Peripheral blood mononuclear cell (primary cell): Measurements from ENCODE around the genes WNT4, EPHB2 and TCEA3.

- PRO-cap, 8 experiments: no peak in any of the 8 experiments
Observed at GRCh38 chr1:21704230-21704641, 35.1 kb upstream of the RAP1GAP start.

DNA sequence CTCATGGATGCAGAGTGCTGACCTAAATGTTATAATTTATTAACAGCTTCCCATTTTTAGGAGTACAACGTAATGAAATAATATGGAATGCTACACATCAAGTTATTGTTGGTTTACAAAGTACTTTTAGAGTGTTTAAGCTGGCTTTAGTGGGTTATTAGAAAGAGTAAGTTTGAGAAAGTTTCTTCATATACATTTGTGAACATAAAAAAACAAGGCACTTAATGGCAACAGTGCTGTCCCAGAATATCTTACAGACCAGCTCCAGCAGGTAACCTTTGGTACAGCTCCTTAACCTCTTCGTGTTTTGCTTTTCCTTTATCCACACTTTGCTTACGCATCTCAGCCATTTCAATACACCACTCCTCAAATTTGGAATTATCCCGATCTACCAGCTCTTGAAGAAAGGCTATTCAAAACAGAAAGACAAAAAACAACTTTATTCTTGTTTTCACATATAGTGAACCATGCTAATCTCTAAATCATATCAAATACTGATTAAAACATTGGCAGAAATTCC lies 54.6 kb downstream of the USP48 start:
- PRO-cap, 8 experiments: no peak in any of the 8 experiments

DNA sequence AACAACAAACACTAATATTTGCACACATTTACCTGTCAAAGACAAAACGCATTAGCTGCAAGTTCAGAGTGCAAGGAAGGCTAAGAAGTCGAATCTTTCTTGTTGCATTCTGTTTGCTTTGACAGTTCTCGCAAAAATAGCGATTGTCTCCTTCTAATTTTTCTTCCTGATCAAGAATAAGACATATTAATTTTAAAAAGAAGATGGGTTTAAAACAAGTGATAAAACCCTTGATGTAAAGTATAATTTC lies 34.9 kb downstream of the USP48 start:
- PRO-cap, 8 experiments: no peak in any of the 8 experiments

DNA sequence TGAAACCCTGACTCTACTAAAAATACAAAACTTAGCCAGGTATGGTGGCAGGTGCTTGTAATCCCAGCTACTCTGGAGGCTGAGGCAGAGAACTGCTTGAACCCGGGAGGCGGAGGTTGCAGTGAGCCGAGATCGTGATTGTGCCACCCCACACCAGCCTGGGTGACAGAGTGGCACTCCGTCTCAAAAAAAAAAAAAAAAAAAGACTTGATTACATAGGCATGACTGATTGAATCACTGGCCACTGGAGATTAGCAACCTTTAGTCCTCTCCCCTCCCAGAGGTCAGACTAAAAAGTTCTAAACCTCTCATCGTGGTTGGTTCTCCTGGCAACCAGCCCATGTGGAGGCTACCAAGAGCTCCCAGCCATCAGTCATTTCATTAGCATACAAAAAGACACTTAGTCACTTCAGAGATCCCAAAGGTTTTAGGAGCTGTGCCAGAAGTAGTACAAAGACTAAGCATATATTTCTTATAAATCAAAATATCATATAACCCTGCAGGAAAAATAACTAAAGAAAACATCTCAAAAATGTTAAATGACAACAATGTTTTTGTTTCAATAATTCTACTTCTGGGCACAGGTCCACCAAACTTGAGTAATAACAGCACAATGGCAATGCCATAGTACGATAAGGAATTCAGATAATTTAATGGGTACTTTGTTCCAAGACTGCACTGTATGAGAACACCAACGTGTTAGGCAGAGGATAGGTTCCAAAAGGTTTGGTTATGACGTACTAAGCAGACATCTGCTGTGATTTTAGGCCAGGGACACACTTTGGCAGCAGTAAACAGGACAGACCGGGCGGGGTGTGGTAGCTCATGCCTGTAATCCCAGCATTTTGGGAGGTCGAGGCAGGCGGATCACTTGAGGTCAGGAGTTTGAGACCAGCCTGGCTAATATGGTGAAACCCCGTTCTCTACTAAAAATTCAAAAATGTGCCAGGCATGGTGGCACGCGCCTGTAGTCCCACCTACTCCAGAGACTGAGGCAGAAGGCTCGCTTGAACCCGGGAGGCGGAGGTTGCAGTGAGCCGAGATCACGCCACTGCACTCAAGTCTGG lies 18.1 kb downstream of the USP48 start:
- PRO-cap, 8 experiments: peak in 1 of 8 experiments; most common minus-strand start position 172 of the sequence (in 1)

DNA sequence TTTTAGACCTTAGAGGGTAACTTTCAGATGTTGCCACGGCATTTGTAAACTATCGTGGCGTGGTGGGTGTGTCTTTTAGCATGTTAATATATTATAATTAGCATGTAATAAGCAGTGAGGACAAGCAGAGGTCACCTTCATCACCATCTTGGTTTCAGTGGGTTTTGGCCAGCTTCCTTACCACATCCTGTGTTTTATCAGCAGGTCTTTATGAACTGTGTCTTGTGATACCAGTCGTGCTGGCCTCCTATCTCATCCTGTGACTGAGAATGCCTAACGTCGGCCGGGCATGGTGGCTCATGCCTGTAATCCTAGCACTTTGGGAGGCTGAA lies 8.7 kb upstream of the USP48 start:
- PRO-cap, 8 experiments: peak in 2 of 8 experiments; most common plus-strand start position 255 of the sequence (in 2)

- PRO-cap, 8 experiments: no peak in any of the 8 experiments
Observed at GRCh38 chr1:21836682-21837116, 24.6 kb downstream of the LDLRAD2 start.

- PRO-cap, 8 experiments: no peak in any of the 8 experiments
Observed at GRCh38 chr1:21884629-21885788, 52.1 kb downstream of the HSPG2 start.

- PRO-cap, 8 experiments: no peak in any of the 8 experiments
Observed at GRCh38 chr1:21895978-21896375, 41.1 kb downstream of the HSPG2 start.

DNA sequence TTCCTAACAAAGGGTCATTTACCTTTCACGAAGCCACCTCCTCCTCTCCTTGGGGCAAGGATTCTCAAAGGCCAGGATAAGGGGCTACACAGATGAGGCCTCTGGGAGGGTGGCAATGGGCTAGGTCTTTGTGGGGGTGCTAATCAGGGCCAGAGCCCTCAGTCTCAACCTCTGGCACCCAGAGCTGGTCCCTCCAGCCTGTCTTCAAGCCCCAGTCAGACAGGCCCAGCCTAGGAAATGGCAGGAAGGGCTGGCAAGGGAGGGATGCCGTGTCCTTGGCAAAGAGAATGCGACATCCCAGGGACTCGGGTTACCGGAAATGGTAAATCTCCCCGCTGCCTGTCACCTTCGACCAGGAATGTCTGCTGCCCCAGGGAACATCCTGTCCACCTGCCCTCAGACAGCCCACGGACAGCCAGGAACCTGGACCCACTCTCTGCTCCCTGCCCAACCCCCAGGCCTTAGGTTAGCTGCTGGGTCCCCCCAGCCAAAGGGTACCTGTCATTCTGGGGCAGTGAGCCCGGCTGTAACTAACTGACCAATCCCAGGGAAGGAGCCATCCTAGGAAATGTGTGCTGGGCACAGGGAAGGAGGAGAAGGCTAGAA lies 23.9 kb downstream of the HSPG2 start:
- PRO-cap, 8 experiments: no peak in any of the 8 experiments

GRCh38 chr1:21929434-21930499 lies 7.3 kb downstream of the HSPG2 start:
- PRO-cap, 8 experiments: no peak in any of the 8 experiments

GRCh38 chr1:21931014-21931595 lies 6.0 kb downstream of the HSPG2 start:
- PRO-cap, 8 experiments: no peak in any of the 8 experiments

- PRO-cap, 8 experiments: no peak in any of the 8 experiments
Observed at GRCh38 chr1:21939497-21940309, 2.6 kb upstream of the HSPG2 start.

- PRO-cap, 8 experiments: no peak in any of the 8 experiments
Observed at GRCh38 chr1:22143028-22143753, at the start of gene WNT4. Gene WNT4, minus strand, starts transcription at chr1:22143097.

DNA sequence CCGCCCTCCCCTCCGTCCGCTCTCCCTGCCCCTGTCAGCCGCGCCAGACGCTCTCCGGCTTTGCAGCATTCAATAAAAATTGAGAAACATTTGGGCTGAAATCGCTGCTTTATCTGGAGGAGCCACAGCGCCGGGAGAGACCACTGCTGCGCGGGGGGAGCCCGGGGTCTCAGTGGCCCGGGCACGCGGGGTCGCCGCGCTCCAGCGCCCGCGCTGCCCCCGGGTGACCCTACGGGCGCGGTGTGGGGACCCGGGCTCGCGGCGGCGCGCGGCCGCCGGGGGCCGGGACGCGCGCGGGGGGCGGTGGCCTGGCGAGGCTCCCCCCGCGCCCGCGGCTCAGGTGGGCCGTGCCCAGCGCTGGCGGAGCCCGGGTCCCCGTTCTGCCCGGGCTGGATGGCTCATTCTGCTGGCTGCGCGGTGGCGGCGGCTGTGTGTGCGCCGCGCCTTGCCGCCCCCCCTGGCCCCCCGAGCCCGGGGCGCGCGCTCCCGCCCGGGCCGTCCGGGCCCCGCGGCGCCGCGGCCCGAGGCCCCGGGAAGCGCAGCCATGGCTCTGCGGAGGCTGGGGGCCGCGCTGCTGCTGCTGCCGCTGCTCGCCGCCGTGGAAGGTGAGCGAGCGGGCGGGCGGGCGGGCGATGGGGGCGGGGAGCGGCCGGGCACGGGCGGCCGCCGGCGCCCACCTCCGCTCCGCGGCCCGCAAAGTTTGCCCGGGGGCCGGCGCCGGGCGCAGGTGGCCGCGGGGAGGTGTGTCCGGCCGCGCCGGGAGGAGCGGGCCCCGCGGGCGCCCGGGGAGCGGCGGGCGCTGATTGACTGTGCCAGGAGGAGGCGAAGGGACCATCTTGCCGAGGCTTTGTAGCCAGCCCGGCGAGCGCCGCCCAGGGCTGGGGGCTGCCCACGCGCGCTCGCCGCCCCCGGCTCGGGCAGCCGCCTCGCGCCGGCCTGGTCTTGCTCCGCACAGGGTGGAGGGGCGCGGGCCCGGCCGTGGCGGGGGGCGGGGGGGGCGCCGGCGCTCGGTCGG lies at the start of gene EPHB2:
TSS of gene EPHB2 (plus strand) at position 401 of the 1,015 bp plus-strand sequence.
- PRO-cap, 8 experiments: peak in 7 of 8 experiments; most common plus-strand start position 401 of the sequence (in 7); most common minus-strand start position 84 of the sequence (in 1)

- PRO-cap, 8 experiments: no peak in any of the 8 experiments
Observed at GRCh38 chr1:22828808-22829435, 118.3 kb downstream of the EPHB2 start.

GRCh38 chr1:23319089-23320247 lies 24.6 kb downstream of the HNRNPR start:
- PRO-cap, 8 experiments: no peak in any of the 8 experiments

DNA sequence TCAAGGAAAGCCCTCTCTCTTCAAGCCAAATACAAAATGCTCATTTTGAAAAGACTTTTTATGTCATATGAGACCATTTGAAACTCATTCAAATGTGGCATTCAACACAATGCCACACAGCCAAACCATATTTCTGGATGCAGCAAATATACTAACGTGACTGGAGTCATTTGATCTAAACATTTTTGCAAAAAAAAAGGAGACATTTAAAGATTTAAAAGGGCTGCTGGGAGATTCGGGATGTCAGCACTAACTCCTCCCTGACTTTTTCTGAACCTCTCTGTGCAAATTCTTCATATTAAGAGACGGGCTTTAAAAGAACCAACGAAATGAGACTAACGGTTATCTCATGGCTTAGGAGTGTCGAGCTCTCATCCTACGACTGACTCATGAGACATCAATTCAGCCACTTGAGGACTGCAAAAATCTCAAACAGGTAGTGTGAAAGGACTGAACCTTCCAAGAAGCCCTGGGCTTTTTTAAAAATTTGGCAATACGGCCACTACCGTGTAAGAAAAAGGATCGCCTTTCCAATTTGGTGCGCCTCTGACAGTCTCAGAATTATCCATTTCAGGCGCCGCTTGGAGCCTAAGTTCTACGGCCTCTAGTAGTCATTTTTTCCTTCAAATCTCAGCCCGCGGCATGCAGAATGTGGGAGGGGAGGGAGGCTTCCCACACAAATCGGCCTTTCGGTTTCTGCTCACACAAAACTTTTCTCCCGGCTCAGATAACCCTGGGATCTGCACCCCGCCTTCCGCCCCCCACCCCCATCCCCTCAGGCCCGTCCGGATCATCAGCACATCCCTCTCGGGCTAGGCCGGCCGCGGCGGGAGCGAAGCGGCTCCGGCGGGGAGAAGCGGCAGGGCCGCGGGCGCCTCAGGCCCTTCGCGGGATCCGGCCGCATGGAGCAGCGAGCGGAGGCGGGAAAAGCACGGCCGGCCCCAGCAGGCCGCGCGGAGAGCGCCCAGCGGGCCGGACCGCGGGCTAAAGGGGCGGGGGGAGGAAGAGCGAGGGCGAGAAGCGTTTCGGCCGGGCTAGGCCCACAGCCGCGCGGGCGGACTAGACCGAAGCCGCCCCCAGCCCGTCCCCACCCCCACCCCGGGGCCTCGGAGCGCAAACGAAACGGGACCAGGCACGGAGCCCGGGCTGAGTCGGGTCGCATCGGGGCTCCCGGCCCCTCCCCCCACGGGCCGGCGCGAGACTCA lies 677 bp downstream of the HNRNPR start:
- PRO-cap, 8 experiments: peak in 6 of 8 experiments; most common plus-strand start position 829 of the sequence (in 4); most common minus-strand start position 987 of the sequence (in 2)

DNA sequence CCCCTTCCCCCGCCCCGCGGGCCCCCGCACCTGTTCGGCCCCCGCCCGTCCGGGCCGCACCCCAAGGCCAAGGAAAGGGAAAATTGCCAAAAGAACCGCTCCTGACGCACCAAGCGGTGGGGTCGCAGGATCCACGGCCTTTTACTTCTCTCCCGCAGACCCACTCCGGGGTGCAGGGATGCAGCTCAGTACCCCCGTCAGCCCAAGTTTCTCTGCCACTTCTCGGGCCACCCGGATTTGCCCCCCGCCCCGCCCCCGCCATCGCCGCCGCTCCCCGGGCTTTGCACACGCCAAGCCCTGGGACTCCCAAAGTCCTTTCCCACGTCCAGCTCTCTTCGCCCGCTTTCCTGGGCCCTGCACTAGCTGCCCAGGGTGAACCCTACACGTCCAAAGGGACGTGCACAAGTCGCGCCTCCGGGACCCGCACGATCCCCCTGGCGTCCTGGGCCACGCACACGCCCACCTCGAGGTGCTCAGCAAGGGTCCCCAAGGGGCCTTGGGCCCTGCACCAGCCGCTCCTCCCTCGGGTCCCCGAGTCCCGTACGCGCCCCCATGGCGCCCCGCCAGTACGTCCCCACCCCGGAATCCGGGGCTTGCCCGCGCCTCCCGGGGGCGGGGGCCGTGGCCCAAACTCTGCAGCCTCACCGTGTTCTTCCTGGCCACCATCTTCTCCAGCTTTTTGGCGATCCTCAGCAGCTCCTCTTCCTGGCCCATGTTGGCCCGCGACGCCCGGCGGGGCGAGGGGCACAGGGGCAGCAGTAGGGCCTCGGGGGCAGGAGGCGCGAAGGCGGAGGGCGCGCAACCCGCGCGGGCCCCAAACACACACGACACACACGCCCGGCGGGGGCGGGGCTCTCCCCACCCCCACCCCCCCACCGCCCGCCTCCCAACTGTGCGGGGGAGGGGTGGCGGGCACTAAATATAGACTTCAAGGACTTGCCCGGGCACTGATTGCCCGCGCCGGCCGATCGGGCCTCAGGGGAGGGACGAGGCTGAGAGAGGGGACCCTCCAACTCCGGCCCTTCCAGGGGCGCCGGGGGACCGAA lies at the start of gene TCEA3:
TSS of gene TCEA3 (minus strand) at position 829 of the 1,046 bp plus-strand sequence.
- PRO-cap, 8 experiments: peak in 7 of 8 experiments; most common plus-strand start position 629 of the sequence (in 1); most common minus-strand start position 829 of the sequence (in 6)

DNA sequence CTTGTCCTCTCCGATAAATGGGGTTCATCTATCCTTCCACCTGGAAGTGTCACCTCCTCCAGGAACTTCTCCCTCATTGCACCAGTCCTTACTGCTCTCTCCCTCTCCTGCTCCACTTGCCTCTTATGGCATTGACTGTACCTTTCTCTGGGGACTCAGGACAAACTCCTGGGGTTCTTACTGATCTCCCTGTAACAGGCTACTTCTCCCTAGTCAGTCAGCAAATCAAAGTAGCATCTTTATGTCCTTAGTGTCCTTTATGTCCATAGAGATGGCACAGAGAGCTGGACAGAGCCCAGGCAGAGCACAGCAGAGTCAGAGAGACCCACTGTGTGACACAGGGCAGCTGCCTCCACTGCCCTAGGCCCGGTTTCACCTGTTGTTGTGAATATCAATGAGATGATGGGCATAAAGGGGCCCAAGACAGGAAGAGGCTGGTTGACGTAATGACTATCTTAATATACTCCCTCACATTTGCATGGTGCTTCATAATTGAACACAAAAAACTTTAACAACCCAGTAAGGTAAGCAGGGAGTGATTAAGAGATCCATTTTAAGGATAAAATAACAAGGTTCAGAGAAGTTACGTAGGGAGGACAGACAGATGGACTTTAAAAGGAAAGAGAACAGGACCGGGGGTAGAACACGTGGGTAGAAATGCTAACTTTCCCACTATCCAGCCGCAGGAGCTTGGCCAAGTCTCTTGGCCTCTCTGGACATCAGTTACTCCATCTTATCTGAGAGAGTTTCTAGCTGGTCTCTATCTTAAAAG lies 3.4 kb downstream of the ASAP3 start:
- PRO-cap, 8 experiments: no peak in any of the 8 experiments

- PRO-cap, 8 experiments: no peak in any of the 8 experiments
Observed at GRCh38 chr1:23560424-23561082, 1.3 kb upstream of the ID3 start.